ENCODE measurements around a stretch of chr3.

DNA sequence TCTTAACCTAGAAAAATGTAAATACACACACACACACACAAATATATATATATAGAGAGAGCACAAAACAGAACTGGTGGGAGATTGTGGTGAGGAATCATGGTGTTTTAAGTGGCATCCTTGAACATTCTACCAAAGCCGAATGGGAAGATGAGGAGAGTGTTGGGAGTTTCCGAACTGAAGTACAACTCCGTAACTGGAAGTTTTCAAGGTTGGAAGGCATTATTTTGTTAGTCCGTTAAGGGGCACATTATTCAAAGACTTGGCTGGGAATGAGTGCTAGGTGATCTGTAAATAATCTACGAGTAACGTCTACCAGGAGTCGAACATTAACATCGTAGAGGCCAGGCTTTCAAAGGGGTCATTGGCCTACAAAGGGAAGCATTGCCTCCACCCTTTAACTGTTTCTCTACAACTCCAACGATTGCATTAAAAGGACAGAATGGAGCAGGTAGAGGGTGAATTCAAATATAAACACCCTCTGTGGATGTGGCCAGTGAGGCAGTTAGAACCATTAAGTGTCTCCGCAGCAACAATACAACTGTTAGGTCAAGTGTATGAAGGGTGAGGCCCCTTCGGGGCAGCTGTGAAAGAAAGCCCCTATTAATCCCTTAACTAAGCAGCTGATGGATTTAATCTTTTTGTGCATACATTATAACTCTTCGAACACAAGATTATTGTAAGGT, 126.0 kb upstream of the LMOD3 start:
- RAMPAGE, total RNA: no peak

- RAMPAGE, total RNA: no peak
These were observed 129.9 kb downstream of the FRMD4B start for GRCh38 chr3:69256019-69256416.

GRCh38 chr3:69293243-69293559, 92.7 kb downstream of the FRMD4B start:
- RAMPAGE, total RNA: no peak

DNA sequence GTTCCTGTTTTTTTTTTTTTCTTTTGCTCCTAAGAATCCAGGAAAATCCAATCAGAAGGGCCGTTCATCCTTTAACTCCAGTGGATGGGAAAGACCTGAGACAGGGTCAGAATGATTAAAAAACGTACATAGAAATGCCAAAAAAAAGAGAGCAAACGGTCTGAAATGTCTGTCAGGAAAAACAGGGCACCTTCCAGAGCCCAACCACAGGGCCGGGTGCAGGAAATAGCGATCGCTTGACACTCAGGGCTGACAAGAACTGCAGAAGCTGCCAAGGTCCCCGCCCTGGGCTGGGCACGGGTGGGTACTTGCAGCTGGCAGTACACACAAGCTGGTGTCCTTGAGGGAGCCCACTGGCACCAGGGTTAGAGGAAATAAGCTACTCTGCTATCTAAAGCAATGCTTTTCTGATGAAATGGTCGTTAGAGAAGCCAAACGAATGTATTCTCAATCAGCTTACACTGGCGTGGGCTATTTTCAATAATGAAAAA, 15.7 kb downstream of the FRMD4B start:
- RAMPAGE, total RNA: no peak

- RAMPAGE, total RNA: no peak
These were observed 24.3 kb downstream of the MITF start for GRCh38 chr3:69763404-69764045.

DNA sequence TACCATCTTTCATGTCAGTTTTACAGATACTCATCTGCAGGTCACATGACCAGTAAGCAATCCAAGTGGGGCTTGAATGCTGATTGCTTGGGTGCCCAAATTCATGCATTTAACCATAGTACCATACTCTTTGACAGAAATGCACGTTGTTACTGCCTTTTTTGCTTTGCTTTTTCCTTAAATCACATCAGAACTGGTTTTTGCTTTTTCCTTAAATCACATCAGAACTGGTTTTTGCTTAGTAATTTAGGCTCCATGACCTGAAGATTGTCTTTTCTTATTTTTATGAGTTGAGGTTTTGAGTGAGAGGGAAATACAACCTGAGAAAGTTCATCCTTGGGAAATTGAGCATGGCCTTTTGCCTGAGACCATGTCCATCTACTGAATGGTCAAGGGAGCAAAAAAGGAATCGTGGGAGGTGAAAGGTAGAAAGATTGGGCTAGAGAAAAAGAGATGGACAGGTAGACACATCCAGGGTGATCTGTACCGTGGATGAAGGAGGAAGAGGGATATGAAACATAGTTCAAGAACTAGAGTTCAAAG, 46.2 kb downstream of the MITF start:
- RAMPAGE, total RNA: no peak

- RAMPAGE, total RNA: no peak
These were observed 106.5 kb downstream of the MITF start for GRCh38 chr3:69845799-69846174.

DNA sequence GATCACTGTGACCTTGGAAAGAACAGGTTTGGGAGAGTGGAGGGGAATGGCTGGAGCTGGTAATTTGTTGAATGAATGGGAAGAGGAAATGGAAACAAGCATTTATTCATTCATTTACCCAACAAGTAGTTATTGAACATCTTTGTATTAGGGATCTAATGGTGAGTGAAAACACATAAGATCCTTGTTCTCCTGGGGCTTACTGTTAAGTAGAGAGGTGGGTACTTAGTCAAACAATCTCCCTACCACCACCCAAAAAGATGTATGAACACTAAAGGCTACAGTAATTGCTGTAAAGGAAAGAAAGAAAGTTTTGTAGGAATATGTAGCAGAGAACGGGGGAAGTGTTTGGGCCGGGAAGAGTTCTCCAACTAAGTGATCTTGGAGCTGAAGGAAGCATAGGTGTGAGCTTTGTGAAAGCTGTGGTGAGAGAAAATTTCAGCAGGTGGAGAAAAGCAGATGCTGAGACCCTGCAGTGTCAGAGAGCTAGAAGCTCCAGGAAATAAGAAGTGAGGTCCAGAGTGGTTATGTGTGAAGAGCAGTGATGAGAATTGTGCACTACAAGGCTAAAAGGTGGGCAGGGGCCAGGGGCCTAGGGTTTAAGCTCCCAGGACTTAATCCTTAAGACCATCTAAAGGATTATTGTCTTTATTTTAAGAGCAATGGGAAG, 159.6 kb downstream of the MITF start:
- RAMPAGE, total RNA: no peak

DNA sequence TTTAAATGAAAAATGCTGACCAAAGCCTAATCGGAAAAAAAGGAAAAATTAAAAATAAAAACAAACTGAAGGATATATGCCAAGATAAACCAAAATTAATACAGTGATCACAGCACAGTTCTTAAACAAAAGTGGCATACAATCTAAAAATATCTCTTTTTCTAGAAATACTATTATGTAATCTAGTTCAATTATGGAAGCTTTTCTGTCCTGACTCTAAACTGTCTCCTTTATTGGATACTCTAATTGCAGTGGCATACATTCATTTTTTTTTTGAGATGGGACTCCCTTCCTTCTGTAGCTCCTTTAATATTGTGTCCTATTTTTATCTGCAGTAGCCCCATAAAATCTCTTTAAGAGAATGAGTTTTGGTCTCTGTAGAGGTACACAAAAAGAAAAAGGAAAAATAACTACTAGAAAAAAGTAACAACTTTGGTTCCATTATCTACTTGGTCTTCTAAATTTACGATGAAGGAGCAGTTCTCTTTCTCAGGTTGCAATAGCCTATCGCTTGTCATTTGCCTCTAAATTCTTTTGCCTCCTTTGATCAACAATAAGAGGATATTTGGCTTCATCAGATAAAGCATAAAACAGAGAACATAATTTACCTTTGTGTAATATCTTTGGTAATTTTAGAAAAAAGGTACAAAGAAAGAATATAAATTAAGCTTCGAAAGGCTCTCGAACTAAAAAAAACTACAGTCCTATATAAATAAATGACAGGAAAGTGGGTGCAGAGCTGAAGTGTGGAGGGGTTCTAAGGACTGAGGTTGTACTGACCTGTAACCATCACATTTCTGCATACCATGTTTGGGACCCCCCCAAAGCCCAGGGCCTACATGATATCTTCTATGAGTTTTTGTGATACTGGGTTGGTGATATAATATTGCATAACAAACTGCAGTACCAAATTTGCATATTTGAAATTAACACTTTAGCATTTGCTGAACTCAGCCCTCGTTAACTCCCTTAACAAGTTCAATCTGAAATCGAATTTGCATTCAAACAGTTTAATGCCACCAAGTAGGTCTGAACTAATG, 626.3 kb downstream of the FOXP1 start:
- RAMPAGE, total RNA: no peak

DNA sequence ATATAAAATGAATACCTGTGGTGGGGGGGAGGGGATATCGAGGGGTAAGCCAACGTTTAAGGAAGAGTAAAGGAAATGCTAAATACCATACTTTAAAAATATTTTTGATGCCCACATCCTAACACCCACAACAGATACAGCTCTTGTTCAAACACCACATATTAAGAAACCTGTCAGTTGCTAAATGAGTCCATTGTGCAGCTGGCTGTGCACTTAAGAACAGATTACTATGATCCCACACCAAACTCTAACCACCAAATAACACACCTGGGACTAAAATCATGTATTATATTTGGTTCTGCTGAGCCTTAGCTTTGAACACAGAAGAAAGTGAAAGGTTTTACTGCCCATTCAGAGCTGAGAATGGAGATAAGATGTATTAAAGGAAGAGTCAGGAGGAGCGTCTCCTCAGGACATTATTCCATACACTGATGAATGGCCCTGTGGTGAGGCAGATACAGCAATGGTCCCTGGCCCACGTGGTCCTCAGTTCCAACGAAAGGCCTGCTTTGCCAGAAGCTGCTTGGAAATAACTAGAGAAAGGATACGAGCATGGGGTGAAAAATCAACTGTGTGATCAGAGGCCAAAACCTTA, 515.4 kb downstream of the FOXP1 start:
- RAMPAGE, total RNA: no peak

DNA sequence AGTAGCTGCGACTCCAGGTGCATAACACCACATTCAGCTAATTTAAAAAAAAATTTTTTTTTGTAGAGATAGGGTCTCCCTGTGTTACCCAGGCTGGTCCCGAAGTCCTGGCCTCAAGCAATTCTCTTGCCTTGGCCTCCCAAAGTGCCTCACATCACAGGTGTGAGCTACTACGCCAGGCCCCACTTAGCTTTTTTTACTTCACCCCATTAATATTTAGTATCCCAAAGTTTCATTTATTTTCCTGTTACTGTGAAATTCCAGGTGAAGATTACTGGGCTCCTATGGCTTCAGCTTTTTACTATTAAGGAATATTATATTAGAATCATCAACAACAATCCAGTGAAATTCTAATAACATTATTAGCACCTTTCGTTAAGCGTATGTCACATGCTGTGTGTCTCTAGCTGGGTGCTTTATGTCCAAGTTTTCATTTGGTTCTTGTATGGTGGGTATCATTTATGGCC, 498.2 kb downstream of the FOXP1 start:
- RAMPAGE, total RNA: no peak

DNA sequence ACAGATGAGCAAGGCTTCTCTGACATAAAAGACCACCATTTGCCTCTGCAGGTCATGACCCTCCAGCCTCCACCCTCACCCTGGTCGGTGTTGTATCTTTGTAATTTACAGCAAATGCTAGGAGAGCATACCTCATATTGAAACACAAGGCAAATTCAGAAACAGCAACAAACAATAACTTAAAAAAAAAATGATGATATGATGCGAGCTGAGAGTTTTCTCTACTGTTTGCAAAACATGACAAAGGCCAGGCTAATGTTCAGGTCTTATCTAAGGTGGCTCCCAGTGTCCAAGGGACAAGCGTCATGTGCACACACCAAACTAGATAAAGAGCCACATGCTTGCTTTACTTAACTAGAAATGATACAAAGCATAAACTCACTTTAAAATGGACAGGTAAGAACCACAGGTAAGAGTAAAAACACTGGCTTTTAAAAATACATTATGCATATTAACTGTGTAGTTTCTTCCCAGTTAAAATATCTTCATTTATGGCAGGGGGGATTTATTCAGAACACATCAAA, 375.9 kb downstream of the FOXP1 start:
- RAMPAGE, total RNA: no peak

- RAMPAGE, total RNA: no peak
These were observed 224.4 kb downstream of the FOXP1 start for GRCh38 chr3:71358990-71359571.

DNA sequence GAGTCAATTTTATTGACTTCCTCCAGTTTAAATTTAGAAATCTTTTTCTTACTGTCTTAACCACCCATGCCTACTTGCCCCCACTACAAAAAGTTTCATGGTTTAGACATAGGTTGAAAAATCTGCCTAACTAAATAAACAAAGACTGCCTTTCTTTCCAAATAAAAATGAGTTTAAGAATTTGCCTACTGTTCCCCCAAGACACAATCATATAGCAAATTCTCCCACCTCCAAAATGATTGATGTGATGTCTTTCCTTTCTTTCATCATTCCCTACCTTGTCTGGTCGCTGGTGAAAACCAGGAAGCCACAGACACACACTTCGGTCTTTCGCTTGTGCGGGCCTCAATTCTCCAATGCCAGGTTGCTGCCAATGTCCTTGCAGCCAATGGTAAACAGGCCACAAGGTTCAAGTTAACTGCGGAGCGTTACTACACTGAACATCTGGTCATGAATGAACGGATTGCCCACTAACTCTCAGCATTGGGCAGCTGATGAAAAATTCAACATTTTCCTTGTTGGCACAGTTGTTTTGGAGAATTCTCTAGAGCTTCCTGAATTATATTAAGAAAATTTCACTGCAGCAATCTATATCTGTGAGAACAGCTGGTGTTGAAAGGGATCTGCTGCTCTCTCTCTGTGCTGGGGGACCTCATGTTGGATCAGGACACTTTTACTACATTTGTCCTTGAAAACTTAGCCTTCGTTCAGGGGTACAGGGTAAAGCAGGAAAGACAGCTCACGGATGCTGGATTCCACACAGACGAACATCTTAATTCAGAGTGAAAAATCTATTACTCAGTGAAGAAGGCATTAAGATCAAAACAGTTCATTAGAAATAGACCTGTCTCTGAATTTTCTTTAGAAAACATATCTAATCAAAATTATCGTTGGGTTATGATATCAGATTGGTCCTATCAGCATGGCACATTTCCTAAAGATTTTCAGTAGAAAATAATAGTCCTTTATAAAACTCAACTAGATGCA, 192.0 kb downstream of the FOXP1 start:
- RAMPAGE, total RNA: no peak

GRCh38 chr3:71420505-71421146, 162.9 kb downstream of the FOXP1 start:
- RAMPAGE, total RNA: no peak

DNA sequence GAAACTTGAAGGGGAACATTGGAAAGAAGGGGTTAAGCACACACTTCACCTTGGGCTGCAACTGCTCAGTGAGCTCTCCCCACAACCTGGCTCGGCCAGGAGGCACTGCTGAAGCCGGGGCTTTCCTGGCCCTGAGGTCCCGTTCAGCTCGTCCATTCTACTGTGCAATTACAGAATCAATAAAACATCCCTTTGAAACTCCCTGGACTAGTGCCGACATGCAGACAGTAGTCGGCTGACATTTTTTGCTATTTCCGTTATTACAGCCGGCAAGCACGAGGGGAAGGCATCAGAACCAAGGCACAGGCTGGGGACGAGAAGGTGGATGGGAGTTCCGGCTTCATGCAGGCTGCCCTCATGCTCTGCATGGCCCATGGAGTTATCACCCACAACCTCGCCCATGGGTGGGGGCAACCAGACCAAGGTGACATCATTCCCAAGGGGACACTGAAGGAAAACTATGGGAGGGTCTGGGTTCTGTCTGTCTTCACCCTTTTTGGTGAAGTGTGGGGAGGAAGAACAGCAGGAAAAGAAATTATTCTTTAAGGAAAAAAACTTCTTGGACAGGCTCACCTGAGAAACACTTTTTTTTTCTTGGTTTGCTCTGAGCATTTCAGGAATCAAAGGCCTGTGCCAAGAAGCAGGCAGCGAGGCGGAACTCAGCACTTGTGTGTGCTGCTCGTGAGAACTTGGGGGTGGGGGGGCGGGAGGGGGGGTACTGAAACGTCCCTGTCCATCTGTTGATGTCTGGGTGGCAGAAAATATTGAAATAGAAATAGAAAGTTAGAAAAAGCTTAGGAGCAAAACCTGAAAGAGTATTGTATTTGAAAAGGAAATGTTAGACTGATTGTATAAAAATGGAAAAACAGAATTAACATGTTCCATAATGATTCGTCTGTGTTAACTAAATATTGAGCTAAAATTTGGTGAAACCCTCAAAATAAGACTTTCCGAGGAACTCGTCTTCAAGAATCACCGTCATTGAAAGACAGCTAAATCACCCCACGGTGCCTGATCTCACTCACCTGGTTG, 154.4 kb downstream of the FOXP1 start:
- RAMPAGE, total RNA: no peak

- RAMPAGE, total RNA: no peak
These were observed 104.8 kb downstream of the FOXP1 start for GRCh38 chr3:71478545-71479218.

DNA sequence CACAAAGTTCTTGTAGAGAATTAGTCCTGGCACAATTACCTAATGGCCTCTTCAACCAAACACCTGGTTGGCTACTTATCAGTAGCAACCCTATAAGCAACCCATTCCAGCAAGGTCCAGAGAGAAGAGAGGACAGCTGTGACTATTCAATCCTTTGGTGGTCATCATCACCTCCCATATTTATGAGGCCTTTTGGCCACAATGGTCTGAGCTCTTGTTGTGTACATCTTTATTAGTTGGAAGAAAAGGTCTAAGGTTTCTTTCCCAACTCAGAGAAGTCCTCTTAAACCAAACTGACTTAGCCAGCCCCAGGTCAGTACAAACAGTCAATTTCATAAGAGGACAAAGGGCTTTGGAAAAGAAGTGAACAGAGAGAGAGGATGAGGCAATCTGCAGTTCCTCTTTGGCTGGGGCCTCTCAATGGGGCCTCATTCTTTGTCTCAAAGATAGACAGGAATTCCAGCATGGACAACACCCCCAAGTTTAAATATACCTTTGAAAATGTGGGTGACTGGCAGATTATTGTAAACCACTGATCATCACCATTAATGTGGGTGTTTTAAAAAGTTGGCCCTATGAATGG, 35.8 kb downstream of the FOXP1 start:
- RAMPAGE, total RNA: no peak

GRCh38 chr3:71694907-71695555, 30.2 kb downstream of the EIF4E3 start:
- RAMPAGE, total RNA: no peak

DNA sequence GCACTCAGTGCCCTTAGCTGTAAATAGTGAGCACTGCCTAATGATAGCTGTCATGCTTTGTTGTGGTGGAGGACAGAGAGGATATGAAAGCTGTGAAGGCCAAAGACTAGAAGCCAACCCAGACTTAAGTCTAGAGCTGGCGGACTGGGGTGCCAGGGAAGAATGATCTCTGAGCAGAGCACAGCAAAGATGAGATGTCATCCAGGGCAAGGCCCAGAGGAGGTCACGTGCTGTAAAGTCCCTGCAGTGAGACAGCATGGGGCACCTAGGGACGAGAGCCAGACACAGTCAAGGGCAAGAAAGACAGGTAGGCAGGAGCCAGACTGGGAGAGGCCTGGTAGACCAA, 379.6 kb upstream of the PROK2 start:
- RAMPAGE, total RNA: no peak